Mesangial cell (primary cell): ENCODE results near the genes TSPYL1 and DSE.

DNA sequence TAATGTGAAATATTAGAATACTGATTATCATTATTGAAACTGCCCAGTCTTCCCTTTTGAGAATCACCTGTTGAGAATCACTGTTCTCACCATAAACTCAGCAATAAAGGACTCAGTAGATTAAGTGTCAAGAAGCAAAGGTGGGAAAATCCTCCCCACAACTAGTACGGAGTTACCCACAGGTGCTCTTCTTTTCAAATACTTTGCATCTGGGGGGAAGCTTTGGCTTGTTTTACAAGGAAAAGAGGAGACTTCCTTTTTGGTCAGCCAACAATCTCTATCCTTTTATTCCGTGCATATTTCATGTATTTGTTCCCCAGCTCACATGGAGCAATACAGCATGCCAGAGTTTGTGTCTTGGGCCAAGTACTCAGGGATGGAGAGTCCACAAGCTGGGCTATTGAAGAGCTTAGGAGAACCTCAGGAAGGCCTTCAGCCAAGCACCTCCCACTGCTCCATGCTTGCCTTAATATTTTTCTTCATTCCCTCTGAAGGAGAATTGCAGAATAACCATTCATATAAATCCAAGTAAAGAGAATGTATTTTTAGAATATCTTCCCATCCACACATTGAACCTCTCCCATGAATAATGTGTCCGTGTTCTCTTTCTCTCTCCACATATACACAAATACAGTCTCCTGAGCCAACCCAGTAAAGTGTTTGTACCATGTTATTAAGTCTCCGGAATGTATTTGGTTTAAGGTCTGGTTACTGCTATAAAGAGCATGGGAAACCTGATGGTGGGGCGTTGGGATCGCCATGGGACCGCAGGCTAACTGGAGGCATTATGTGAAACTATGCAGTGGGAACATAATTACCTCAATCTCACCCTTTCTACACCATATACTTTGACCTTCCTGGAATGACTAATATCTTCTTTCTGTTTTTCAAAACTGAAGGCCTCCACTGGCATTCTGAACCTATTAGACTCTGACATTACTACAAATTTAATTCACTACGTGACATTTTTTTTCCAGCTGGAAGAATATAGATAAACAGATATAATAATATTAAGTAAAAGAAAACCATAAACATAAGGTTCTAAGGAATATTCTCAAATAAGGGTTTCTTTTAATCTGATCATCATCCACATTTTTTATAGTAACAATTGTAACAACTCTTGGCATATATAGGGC is 3.0 kb downstream of the LAMA4 start:
- RAMPAGE, long total RNA, result no peak

- RAMPAGE, long total RNA, result no peak
Observed at GRCh38 chr6:112298681-112299279, 44.4 kb upstream of the LAMA4 start.

- RAMPAGE, long total RNA, result no peak
Observed at GRCh38 chr6:112956642-112957310, 609.6 kb downstream of the RFPL4B start.

DNA sequence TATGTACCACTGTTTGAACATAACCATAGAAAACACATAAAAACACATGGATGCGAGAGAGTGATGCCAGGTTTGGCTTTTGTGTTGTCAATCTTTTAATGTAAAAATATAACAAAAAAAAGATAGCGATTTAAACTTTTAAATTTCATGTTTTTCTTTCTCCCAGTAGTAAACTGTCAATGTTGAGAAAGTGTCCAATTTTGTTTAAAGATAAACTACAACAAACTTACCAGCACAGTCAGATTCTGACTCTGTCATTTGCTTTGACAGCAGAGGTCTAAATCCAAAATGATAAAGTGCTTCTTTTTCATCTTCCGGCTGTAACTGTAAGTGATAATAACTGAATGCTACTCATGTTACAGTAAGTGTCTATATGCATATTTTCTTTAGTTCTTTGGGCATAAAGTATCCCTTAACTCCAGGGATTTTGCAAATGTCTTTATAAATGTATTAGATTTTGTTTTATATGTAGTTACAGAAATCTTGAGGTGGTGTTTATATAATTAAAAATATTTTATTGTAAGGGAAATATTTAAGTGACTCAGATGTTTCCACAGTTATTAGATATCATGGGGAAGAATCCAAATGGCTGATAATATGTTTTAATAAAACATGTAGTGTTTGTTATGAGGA is 610.4 kb downstream of the RFPL4B start:
- RAMPAGE, long total RNA, result no peak

- RAMPAGE, long total RNA, result no peak
Observed at GRCh38 chr6:113362363-113362820, 494.8 kb upstream of the MARCKS start.

GRCh38 chr6:113649639-113650550 is 207.2 kb upstream of the MARCKS start:
- RAMPAGE, long total RNA, result no peak

DNA sequence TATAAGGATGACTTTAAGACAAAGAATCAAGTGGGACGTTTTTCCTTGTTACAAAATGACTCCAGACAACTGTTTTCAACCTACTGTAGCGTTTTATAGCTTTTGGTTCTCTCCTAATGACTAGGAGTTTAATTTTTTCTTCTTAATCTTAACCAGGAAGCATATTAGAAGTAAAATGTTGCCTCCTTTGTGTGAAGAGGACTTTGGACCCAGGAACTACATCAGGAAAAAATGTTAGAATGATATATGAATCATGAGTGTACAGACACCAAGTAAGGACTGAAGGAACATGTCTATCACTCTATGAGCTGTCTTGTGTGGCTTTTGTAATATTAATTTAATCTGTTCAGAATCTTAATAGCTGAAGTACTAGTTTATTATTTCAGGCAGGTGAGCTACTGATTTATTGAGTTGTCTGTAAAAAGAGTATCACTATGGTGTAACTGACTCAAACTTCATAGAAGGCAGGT is 71.0 kb upstream of the MARCKS start:
- RAMPAGE, long total RNA, result no peak

GRCh38 chr6:113829283-113830105 is 27.7 kb upstream of the MARCKS start:
- RAMPAGE, long total RNA, result no peak

- RAMPAGE, long total RNA, result no peak
Observed at GRCh38 chr6:113857915-113858400, 813 bp downstream of the MARCKS start.

- RAMPAGE, long total RNA, result no peak
Observed at GRCh38 chr6:113968695-113969153, 2.2 kb downstream of the HDAC2 start.

- RAMPAGE, long total RNA, result no peak
Observed at GRCh38 chr6:113969609-113970747, 970 bp downstream of the HDAC2 start.

DNA sequence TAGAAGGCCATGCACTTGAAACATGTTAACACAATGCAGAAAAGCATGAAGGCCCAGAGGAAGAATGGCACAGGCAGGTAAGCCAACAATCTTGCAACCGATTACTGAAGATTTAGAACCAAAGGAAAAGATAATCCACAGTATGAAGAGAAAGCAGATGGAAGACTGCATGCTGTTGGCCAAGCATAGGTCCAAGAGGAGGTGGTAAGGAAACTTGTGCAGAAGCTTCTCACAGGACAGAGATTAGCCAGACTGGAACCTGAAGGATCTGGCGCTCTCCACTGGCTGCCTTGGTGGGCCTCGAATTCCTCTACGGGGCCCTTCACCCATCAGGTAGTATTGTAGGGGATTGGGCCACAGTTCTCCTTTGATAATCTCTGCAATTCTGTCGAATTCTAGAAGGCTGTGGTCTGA is 1.3 kb downstream of the TSPYL4 start:
- RAMPAGE, long total RNA, result no peak

DNA sequence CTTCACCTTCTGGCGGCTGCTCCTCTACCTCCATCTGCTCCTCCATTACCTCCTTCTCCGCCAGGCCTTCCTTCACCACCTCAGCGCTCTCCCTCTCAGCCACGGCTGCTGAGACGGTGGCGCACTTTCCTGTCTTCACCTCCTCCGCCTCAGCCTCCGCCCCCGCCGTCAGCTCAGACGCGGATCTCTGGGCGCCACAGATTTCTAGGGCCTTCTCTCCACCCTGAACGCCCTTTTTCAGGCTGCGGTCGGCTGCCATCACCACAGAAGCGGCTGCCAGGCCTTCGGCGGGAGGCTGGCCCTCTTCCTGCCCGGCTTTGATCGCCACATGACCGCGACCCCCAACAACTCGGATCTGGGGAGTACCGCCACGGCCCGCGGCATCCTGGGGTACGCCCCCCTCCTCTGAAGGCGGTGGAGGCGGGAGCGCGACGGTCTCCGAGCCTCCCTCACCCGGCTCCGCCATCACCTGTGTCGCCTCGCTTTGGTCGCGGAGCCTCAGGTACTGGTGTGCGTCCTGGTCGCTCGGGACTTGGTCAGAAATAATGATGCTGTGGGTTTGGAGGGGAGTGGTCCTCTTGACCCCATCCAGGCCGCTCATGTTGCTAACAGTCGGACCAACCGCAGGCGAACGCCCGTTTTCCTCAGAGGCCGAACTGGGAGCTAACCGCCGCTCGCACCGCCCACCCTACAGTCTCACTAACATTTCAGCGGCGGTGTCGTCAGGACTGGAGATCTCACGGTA is at the start of gene TSPYL1:
TSS of gene TSPYL1 (minus strand) at position 701 of the 745 bp plus-strand sequence.
- RAMPAGE, long total RNA, result start-site peak on the plus strand centred at position 215 of the sequence, 100 bp wide, 5 reads; start-site peak on the minus strand centred at position 665 of the sequence, 73 bp wide, 788 reads

GRCh38 chr6:116370343-116371349 is at the start of gene DSE:
DSE (plus strand) TSS chr6:116370947.
- RAMPAGE, long total RNA, result no peak

DNA sequence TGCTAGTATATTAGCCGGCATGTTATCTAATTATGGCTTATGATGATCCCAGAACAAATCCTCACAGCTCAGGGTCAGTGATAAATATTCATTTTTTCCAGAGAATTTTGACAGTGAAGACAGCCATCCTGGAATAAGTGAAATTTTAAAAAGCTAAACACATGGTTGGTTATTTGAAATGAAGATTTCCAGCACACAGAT is 34.3 kb upstream of the CALHM6 start:
- RAMPAGE, long total RNA, result no peak

DNA sequence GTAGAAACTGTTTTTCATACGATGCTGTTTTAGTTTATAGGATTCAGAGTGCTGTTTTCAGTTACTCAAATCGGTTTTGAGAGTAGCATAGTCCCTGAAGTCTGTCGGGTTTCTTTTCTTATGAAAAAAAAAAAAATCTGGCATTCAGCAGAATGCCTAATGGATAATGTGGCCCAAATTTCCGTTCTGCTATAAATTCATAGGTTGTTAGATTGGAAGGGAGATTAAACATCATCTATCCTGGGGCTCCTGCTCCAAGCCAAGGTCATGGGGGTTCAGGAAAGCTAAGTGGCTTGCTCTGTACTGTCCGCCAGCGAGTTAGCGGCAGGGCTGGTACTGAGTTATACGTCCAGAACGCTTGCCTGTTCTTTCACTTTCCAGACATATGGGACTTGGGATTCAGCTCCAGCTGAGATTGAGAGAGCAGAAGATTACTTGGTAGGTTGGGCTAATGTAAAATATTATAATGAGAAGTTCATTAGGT is 779 bp downstream of the RWDD1 start:
- RAMPAGE, long total RNA, result no peak

DNA sequence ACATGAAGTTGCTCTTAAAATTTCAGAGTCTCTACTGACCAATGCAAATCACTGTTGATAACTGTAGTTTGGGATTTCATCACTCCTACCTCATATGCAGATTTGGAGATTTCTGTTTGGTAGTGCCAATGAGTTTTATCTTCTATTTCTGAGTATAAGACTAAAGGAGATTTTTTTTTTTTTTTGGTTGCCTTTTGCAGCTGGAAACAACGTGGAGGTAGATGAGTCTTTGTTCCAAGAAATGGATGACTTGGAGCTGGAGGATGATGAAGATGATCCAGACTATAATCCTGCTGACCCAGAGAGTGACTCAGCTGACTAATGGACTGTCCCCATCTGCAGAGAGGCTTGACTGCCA is 21.5 kb downstream of the RWDD1 start:
- RAMPAGE, long total RNA, result no peak

DNA sequence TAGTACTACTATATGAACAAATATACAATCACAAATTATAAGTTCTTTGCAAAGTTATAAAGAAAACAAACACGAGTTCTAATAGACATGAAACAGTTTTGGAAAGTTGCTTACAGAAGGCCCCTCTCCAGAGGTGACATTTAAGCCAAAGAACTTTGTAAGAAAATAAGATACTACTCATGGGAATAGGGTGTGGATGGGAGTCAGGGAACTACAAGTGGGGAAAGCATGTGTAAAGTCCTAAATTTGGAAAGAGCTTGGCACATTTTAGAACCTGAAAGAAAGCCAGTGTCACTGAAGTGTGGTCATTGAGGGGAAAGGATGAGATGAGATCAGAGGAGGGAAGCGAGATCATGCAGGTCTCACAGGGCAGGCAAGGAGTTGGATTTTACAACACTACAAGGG is 37.9 kb downstream of the VGLL2 start:
- RAMPAGE, long total RNA, result no peak

- RAMPAGE, long total RNA, result no peak
Observed at GRCh38 chr6:117425373-117425861, 325 bp downstream of the ROS1 start.

DNA sequence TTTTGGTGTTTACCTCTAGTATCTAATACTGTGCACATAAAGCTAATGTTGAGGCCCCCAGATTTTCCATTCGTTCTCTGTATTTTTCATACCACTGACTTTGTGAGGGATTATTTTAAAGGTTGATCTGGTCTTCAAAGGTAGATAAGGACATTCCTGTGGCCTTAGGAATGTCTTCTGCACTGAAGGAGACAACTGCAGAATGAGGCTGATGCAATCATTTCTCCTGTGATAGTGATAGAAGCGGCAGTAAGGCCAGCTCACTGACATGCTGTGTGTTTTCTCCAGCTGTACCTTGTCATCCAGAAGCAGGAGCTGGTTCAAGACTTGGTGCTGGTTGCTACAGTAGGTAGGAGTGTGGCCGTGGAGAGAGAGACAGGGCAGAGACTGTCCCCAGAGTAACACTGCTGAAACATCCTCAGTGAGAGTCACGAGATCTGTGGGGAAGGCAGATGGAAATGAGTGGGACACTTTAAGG is 53.8 kb downstream of the DCBLD1 start:
- RAMPAGE, long total RNA, result no peak